Fibroblast of the aortic adventitia (primary cell): Measurements from ENCODE around the genes GPRASP3, BEX2, TCEAL1, MORF4L2, TMSB15C and CLDN2.

- CAGE, long polyA plus RNA: no peak
Measured at GRCh38 chrX:102515799-102516209, 735 bp downstream of the TMSB15A start.

DNA sequence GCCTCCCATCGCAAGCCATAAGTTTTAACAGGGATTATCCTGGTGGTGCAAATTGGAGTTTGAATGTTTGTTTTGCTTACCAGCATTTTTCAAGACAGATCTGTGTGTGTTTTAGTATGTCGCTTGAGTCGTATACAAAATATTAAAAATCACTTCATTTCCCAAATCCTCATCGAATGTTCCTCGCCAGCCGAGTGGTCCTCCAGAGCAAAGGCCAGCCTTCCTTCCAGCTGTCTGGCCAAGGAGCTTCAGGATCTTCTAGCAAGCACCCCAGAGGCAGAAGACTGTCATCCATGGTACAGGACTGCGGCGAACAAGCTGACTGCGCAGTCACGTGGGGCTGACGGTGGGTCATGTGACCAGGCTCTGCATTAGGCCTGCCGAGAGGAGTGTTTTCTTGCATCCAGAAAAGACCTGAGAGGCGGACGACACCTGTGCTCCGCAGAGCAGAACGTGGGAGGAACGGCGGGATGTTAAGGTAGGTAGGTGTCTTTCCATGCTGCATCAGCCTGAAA is at the start of gene GPRASP3:
GPRASP3 (plus strand) TSS at position 400 of the 515 bp plus-strand sequence.
- CAGE, long polyA plus RNA: no peak

- CAGE, long polyA plus RNA: no peak
Measured at GRCh38 chrX:103310686-103311419, at the start of gene BEX2. BEX2 (minus strand) TSS chrX:103310990.

GRCh38 chrX:103502874-103503417 is 16.3 kb downstream of the RAB40A start:
- CAGE, long polyA plus RNA: no peak

- CAGE, long polyA plus RNA: no peak
Measured at GRCh38 chrX:103517299-103517618, 2.0 kb downstream of the RAB40A start.

DNA sequence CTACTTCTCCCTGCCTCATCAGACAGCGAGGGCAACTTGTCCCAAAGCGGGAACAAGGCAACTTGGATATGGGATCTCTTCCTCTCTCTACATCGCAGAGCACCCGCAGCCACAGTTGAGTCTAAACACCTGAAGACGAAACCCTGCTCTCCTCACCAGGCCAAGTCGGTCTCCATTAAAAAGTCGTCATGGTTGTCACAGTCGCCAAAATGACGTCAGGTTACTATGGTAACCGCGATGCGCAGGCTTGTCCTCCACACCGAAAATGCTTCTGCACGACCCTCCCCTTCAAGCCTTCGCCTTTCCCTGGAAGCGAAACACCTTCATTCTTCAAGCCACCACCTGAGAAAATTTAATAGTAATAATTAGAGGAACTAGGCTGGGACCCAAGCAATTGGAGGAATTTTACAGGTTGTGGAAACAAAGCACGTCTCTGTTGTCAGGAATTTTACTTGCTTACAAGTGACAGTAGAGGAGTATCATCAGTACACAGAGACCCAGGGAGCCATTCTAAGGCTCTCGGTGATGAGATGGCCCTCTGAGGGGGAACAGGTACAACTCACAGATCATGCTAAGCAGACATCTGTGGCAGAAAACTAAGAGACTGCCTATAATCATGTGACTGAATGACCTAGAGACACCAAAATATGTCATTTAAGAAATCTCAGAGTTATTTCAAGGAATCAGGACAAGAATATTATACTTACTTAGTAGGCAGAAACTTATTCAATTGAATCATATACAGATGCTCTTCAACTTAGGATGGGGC is 30.4 kb upstream of the TCEAL4 start:
- CAGE, long polyA plus RNA: no peak

- CAGE, long polyA plus RNA: no peak
Measured at GRCh38 chrX:103628342-103629216, at the start of gene TCEAL1. TCEAL1 (plus strand) TSS chrX:103628975.

DNA sequence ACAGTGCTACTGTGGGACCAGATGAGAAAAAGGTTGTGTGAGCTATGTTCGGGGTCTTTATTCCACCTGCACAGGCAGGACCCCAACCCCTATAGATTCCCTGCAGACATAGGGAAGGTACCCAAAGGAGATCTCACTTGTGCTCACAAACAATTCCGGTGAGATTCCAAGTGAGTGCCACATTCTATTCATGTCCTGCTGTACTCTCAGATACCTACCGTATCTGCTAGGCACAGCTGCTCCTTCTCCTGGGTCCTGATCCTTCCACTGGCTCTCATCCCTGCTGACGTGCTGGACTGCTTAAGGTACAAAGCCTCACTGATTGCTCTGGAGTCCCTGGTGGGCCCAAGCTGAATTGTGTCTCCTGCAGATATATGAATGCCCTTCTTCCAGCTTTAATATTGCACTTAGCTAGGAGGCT is 2.3 kb downstream of the TCEAL1 start:
- CAGE, long polyA plus RNA: no peak

- CAGE, long polyA plus RNA: start-site peak on the minus strand at chrX:103686687-103686747, 10 and 31 reads in 2 replicates
Measured at GRCh38 chrX:103686298-103687128, at the start of gene MORF4L2. MORF4L2 (minus strand) TSS chrX:103686699.

GRCh38 chrX:103716932-103717382 is 6.2 kb downstream of the TMEM31 start:
- CAGE, long polyA plus RNA: no peak

GRCh38 chrX:103718084-103718599 is 7.4 kb downstream of the TMEM31 start:
- CAGE, long polyA plus RNA: no peak

GRCh38 chrX:103766778-103767179 is 9.9 kb upstream of the PLP1 start:
- CAGE, long polyA plus RNA: no peak

DNA sequence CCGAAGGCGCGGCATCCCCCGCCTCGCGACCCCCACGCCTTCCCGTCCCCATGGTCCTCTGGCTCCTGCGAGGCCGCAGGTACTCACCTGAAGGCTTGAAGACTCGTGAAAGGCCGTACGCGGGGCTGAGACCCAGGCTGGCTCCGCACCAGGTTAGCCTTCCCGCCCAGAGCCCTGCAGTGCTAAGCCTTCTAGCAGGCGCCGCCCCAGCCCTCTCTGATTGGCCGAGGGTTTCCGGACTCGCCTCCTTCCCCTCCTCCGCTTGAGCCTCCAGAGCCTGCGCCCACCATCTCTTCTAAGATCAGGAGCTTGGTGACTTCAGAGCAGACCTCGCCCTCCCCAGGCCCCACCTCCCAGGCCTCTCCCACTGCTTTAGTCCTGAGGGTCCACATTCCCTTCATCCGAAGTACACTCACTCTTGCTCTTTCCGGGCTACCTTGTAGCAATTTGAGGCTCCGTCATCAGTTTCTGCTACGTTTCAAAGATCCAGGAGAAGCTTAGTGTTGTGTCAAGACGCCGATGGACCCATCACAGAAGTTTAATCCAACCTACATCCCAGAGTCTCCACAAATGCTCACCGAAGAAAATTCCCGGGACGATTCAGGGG is at the start of gene TMSB15C:
TMSB15C (minus strand) TSS at position 184 of the 607 bp plus-strand sequence.
- CAGE, long polyA plus RNA: no peak

- CAGE, long polyA plus RNA: no peak
Measured at GRCh38 chrX:104909436-104910081, 310.9 kb downstream of the TEX13A start.

- CAGE, long polyA plus RNA: no peak
Measured at GRCh38 chrX:106920204-106920462, at the start of gene CLDN2. CLDN2 (plus strand) TSS chrX:106920402.

- CAGE, long polyA plus RNA: no peak
Measured at GRCh38 chrX:107272099-107272646, 65.8 kb downstream of the DNAAF6 start.

DNA sequence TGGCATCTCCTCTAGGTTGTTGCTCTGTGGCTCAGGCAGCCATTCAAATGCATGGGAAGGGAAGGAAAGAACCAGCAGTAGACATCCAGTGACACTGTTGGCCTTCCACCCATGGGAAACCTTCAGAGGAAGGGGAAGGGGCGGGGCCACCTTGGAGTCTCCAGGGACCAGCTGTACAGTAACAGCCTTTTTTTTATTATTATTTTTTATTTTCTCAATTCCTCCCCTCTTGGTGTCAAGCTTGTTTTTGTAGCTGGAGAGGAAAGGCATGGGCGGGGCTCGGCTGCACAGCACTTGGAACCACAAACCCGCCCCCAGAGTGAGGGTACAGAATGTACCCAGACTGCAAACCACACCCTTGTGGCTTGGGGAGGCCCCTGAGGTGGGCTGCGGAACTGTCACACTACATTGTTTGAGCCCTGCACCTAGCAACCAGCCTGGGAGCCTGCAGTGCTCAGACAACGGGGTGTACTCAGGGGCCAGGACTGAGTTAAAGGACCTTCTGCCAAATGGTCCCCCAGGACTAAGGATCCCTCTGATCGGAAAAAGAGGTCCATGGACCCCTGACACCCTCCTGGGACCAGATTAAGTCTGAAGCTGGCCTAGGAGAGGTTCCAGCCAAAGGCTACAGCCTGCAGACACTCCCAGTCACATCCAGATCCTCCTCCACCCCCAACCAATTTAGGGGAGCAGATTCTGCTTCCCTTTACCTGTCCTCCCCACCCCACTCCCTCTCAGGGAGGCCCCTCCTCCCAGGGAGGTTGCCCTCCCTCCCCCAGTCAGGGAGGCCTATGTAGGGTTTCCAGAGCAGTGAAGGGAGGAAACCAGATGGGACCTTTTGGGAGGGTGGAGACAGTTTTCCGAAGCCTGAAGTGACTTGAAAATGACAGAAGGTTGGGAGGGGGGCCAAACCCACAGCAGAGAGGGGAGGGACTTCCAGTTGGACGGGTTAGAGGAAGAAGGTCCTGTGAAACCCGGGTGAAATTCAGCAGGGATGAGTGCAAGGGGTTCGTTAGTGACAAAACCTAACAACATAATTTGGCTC is 45.9 kb downstream of the PRPS1 start:
- CAGE, long polyA plus RNA: no peak

GRCh38 chrX:107721894-107722995 is 53.3 kb downstream of the TSC22D3 start:
- CAGE, long polyA plus RNA: no peak

DNA sequence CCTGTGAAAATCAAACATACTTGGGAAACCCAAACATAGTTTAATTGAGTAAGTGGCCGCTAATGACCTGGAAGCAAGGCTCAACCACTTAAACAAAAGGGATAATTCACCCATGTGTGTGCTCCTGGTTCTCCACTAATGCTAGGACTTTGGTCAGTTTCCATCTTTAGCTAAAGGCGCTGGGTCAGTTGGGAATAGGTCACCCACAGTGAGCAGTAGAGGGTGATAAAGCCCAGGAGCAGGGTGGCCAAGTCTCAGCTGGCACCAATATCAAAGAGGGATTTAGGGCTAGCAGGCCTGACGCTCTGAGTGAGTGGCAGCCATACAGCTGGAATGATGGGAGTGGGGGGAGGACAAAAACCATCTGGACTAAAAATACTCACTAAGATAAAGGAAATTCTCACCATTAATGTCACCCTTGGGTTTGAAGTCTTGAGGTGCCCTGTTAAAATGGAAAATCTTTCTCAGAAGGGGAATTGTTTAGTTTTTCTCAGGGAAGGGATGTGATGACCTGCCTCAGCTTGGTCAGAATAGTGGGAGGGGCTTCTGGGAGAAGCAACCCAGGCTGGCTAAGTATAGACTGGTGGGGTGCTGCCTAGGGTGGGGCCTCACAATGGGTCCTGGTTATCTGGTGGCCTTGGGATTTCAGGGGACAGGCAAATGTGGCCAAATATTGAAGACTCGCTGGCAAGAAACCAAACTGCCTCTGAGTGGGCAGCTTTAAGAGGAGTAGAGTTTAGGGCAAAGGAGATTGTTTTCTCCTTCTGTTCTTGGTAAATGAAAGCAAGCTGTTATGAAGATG is 47.1 kb downstream of the TSC22D3 start:
- CAGE, long polyA plus RNA: no peak

GRCh38 chrX:107731692-107732637 is 43.6 kb downstream of the TSC22D3 start:
- CAGE, long polyA plus RNA: no peak